ENCODE measurements around the gene NGLY1.

DNA sequence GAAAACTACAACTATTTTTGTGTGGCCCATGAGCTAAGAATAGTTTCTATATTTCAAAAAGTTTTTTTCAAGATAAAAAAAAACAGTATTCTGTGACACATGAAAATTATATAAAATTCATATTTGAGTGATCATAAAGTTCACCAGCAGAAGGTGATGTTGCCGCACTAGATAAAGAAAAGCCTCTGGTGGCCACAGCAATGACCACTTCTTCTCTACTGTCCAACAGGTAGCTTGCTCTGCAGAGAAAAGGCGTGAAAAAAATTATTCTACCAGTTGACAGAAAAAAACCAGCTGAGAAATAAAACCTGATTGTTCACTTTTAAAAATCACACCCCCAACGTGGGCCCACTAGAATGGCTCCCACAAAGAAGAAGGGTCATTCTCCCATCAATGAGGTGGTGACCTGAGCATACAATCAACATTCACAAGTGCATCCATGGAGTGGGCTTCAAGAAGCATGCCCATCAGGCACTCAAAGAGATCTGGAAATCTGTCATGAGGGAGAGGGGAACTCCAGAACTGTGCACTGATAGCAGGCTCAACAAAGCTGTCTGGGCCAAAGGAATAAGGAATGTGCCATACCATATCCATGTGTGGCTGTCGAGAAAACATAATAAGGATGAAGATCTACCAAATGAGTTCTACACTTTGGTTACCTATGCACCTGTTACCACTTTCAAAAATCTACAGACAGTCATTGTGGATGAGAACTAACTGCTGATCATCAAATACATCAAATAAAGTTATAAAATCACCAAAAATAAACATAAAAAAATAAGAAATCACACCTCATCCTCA, 277.4 kb downstream of the TBC1D5 start:
- PRO-cap, 2 experiments = no peak in any of the 2 experiments

GRCh38 chr3:18394330-18395182, 30.6 kb downstream of the SATB1 start:
- PRO-cap, 2 experiments = no peak in any of the 2 experiments

DNA sequence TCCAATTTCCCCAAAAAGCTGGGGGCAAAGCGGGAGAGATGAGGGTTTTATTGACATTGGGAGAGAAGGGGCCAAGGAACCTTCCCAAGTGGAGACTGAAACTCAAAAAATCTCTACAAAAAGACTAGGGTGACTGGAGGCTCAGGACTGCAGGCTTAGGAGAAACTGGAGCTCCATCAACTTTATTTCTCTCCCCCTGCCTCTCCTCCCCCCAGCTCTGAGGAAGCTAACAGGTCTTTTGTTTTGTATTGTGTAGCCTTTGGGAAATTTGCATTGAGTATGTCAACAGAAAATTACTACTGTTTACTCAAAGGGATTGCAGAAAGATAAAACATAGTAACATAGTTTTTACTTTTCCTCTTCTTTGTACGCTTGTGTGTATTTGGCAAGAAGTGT, 20.9 kb upstream of the SATB1 start:
- PRO-cap, 2 experiments = no peak in any of the 2 experiments

DNA sequence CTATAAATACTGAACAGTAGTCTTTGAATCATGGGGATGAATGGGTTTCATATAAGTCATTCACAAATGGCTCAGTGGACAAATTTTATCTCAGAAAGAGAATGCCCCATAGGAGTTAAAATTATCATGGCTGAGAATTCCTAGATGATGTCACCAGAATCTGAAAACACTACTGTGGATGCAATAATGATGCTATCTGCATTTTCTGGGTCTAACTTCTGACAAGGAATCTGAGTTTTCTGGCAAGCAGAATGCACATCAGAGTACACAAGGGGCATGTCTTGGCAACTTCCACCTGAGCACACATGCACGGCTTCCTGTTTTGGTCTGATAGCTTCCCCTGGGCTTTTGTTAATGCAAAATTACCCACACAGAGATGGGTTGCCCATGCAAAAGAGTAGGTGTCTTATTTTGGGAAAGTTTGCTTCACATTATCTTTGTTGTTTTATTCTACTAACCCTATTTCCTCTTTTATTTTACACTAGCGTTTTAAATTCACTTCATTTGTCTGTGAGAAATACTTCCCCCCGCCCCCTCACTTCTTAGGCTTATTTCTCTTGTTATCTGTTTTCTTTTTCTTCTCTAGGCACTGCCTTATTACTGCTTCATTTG, 74.1 kb upstream of the SATB1 start:
- PRO-cap, 2 experiments = no peak in any of the 2 experiments

DNA sequence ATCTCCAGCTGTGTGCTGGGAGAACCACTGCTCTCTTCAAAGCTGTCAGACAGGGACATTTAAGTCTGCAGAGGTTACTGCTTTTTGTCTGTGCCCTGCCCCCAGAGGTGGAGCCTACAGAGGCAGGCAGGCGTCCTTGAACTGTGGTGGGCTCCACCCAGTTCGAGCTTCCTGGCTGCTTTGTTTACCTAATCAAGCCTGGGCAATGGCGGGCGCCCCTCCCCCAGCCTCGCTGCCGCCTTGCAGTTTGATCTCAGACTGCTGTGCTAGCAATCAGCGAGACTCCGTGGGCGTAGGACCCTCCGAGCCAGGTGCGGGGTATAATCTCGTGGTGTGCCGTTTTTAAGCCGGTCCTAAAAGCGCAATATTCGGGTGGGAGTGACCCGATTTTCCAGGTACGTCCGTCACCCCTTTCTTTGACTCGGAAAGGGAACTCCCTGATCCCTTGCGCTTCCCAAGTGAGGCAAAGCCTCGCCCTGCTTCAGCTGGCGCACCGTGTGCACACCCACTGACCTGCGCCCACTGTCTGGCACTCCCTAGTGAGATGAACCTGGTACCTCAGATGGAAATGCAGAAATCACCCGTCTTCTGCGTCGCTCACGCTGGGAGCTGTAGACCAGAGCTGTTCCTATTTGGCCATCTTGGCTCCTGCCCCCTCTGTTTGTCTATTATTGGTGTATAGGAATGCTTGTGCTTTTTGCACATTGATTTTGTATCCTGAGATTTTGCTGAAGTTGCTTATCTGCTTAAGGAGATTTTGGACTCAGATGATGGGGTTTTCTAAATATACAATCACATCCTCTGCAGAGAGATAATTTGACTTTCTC, 45.4 kb upstream of the KCNH8 start:
- PRO-cap, 2 experiments = no peak in any of the 2 experiments

- PRO-cap, 2 experiments = no peak in any of the 2 experiments
These were observed 17.4 kb upstream of the KCNH8 start for GRCh38 chr3:19130912-19131221.

DNA sequence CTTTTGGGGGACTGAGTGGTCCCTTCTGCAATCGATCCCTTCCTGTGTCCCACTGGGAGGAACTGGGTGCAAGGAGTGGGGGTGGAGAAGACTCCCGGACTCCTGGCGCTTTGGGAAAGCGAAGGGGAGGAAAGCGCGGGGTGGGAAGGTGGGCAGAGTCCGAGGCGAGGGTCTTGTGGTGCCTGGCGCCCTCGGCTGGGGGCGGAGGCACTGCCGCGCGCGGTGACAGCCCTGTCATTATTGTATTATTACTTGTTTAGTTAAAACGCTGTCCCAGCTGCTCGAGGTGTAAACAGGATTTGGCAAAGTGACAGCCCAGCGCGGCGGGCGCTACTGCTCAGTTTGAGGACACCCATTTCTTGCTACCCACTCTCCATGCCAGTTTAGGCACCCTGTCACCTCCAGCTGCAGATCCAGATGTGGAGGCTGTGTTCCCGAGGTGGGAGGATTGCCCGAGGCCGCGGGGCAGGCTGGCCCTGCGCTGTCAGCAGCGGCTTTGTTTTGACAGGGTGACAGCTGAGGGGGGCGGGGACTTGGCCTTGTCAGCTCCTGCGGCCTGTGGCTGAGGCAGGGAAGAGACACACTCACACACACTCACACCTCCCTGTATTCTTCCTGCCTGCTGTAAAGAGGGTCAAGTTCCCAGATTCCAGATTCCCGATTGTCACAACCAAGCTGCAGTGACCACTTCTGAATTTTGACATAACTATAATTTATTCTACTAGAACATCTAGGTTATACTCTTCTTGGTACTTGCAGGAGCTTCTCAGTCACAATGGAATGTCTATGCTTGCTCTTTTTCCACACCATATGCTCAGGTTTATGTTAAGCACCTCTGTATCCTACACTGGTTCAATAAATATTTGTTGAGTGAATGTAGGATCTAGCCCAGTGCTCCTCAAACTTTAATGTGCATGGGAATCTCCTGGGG, 1.2 kb downstream of the KAT2B start:
- PRO-cap, 2 experiments = peak in 2 of 2 experiments; most common plus-strand start position 559 of the sequence (in 1); most common minus-strand start position 421 of the sequence (in 2)

GRCh38 chr3:21042763-21043085, 708.3 kb downstream of the ZNF385D start:
- PRO-cap, 2 experiments = no peak in any of the 2 experiments

DNA sequence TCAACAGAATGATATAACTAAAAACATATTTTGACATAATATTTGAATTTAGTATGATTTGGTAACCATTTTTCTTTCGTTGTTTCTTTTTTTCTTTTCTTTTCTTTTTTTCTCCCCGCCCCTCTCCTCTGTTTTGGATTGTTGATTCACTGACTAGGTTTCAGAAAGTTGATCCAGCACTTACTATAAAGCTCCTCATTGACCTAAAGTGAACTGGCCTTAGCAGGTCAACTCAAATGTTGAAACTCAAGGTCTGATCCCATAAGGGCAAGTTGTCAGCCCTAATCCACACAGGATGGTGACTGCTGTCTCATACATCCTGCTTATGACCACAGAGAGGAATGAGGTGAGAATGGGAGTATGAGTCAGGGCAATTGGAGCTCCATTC, 78.9 kb downstream of the ZNF385D start:
- PRO-cap, 2 experiments = no peak in any of the 2 experiments

DNA sequence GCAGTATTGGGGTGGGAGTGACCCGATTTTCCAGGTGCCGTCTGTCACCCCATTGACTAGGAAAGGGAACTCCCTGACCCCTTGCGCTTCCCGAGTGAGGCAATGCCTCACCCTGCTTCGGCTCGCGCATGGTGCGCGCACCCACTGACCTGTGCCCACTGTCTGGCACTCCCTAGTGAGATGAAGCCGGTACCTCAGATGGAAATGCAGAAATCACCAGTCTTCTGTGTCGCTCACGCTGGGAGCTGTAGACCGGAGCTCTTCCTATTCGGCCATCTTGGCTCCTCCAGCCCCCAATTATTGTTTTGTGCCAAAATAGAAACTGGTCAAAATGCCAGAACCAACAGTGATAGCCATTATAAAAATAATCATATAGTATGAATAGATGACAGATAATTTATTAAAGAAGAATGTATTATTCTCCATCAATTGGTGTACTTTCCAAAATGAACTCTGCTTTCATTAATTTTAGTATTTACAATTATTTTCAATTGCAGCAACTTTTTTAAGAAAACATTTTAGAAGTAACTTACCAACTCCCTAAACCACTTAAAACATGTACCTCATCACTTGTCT, 459.6 kb upstream of the UBE2E2 start:
- PRO-cap, 2 experiments = no peak in any of the 2 experiments

- PRO-cap, 2 experiments = no peak in any of the 2 experiments
These were observed 29.2 kb upstream of the UBE2E1 start for GRCh38 chr3:23776439-23777023.

- PRO-cap, 2 experiments = peak in 1 of 2 experiments; most common minus-strand start chr3:23808783 (in 1)
These were observed 2.8 kb downstream of the UBE2E1 start for GRCh38 chr3:23808487-23808973.

GRCh38 chr3:24145856-24146283, 200.8 kb downstream of the NR1D2 start:
- PRO-cap, 2 experiments = no peak in any of the 2 experiments

DNA sequence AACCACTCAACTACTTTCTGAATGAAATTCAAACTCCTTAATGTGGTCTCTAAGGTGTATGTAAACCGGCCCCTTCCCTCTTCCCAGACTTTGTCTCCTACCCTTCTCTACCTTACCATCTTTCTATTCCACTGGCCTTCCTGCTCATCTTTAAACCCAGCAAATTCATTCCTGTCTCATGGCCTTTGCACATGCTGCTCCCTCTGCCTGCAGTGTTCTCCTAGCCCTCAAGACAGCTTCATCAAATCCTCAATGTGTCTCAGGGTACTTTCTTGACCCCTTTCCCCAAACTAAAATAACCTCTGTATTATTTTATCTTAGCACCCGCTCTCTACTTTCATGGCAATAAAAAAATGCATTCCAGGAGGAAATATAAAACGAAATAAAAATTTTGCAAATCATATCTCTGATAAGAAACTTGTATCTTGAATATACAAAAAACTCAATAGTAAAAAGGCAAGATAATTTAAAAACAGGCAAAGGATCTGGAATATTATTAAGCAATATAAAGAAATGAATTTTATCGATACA, 40.9 kb downstream of the THRB start:
- PRO-cap, 2 experiments = no peak in any of the 2 experiments

DNA sequence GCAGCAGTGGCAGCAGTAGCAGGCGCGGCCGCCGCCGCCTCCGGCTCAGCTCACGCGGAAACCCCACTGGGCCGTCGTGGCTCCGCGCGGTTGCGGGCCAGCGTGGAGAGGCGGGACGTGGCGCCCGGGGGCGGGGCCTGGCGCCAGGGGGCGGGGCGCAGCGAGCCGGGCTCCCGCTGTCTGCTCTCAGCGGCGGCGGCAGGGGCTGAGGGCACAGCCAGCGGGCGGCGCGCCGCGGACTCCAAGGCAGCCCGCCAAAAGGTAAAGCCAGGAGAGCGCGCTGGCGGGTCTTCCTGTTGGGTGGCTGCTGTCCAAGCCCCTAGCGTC, 334.5 kb upstream of the THRB start:
- PRO-cap, 2 experiments = no peak in any of the 2 experiments

DNA sequence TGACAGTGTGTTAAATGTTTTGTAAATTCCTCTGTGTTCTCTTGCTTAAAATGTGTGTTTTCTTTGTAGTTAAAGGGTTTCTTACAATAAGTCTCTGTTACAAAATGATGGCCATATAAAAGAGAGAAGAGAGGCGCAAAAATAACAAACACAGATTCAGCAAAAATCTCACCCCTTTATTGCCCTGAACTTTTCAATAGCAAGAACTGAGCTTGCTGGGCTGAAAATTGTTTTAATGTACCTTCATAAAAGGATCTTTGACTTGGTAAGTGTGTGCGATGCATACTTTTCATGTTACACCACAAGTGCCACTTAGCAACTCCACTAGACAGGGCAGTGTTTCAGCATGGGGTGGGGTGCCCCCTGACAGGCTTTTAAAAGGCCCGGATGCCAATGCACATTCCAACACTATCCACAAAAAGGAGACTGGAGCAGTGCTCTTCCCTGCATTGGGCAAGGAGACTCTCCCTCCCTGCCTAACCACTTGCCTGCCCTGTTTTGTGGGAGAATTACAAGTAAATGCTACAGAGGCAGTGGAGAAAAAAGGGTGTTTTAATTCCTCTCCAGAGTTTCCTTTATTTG, 1.8 kb upstream of the RARB start:
- PRO-cap, 2 experiments = peak in 1 of 2 experiments; most common plus-strand start position 405 of the sequence (in 1)

- PRO-cap, 2 experiments = no peak in any of the 2 experiments
These were observed 1.3 kb downstream of the TOP2B start for GRCh38 chr3:25663366-25663771.

DNA sequence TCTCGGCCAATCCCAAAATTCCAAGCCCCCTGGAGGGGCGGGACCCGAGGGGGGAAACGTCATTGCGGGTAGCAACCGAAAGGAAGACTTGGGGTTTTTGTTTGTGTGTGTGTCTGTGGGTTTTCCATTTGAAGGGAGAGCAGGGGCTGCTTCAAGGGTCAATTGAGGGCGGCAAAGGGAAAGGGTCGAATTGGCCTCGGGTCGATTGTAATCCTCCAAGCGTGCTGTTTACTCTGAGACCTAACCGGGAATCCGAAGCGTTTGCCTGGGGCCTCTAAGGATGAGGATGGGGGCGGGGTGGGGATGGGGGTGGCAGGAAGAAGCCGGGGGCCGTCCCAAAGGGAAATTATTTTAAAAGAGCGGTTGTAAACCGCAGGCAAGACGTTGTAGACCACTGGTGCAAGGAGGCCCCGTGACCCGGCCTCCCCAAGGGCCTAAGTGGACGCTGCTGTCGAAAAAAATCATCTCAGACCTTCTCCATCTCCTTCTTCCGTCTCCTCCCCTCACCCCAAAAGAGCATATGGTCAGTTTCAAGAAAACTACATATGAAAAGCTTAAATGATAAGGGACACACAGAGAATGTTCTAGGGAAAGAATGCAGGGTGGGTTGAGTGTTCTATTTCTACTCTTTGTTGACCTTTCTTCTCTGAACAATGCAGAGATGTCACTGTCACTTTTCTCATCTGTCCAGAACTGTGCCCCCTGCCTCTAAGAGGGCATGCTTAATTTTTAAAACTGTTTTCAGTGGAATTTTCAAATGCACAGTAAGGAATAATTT, 484 bp upstream of the TOP2B start:
- PRO-cap, 2 experiments = peak in 2 of 2 experiments; most common plus-strand start position 62 of the sequence (in 2); most common minus-strand start position 238 of the sequence (in 1)

DNA sequence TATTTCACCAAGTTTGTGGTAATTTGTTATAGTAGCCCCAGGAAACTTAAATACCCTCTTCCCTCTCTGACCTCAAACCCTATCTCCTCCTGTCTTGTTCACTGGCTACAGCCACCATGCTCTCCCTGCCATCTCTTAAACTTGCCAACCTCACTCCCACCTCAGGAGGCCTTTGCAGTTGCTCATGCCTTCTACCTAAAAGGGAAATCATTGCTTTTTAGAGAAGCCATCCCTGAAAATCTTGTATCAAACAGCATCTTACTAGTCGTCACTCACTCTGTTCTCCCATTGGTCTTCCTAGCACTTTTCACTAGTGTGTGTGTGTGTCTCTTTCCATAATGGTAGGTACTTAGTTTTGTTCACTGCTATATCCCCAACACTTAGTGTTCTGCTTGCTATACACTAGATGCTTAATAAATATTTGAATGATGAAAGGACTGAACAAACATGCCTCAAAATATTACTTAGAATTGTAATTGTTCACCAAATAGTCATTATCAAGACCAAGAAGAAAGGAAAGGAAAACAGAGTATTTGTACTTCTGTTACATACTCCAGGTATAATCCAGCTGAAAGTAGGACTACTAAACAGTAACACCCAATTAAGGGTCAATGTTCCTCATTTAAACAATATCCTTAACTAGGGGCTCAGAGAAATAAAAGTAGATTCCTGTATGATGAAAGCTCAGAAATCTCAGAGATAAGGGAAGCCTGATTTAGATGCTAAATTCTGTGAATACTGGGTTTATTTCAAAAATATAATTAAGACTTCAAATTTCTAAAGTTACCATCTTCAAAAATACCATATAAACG, 39.8 kb downstream of the NGLY1 start:
- PRO-cap, 2 experiments = no peak in any of the 2 experiments

DNA sequence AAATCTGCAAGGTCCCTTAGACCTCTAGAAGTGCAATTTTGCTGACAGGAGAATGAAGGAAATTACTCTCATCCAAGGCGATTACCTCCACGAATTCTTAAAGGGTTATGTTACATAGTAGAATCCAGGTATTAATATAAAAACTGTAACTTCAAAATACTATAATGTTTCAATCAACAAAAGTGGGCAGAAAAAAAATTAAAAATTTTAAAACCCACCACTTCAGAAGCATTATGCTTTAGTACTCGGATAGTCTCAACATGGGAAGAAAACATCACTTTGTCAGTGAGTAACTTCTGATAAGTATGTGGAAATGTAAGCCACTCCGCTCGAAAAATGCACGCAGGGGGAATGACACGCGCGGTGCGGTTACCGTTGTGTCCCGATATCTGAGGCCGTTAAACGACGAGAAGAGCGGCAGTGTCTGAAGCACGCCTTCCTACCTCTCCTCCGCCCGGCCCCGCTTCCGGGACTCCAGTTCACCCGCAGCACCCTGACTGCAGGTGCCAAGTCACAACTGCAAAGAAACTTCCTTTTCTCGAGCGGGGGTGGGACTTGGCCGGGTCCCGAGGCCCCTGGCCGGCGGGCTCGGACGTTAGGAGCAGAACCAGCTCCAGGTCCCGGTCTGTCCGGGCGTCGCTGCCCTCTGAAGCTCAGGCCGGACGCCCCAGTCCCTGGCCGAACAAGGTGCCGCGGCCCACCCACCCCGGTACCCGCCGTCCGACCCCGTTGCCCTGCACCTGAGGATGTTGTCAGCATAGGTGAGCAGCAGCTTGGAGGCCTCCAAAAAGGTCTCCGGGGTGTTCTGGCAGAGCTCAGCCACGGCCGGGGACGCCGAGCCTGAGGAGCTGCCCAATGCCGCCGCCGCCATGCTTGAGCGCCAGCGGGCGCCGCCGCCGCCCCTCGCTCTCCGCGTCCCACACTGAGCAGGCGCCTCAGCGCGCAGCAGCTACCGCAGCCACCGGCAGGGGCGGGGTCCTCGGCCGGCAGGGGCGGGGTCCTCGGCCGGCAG, at the start of gene NGLY1:
TSS of gene NGLY1 (minus strand) at position 924 of the 1,012 bp plus-strand sequence.
- PRO-cap, 2 experiments = peak in 2 of 2 experiments; most common plus-strand start position 401 of the sequence (in 2); most common minus-strand start position 466 of the sequence (in 2)